A549 (cell line): Measurements from ENCODE around the genes SPCS1, ITIH1 and MUSTN1.

DNA sequence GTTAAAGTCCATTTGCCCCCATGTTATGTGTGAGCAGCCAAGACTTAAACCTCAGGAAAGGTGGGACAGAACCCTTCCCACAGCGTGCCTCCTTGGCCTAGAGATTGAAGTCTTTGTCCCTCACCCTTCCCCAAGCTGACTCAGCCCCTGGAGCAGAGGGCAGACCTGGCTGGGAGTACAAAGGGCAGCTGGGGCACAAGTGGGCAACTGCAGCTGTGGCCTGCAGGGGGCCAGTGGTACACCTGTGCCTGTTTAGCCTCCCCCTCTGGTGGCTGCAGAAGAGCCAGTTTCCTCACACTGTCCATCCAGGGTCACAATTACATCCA, 963 bp upstream of the ACY1 start:
- PRO-cap = no peak
CAGE:
- cytosol, long polyA plus RNA = no peak
- long polyA plus RNA = no peak
- nucleus, long polyA plus RNA = no peak

GRCh38 chr3:52053519-52053814, 2.9 kb downstream of the DUSP7 start:
- PRO-cap = no peak
CAGE:
- cytosol, long polyA plus RNA = no peak
- long polyA plus RNA = no peak
- nucleus, long polyA plus RNA = no peak

DNA sequence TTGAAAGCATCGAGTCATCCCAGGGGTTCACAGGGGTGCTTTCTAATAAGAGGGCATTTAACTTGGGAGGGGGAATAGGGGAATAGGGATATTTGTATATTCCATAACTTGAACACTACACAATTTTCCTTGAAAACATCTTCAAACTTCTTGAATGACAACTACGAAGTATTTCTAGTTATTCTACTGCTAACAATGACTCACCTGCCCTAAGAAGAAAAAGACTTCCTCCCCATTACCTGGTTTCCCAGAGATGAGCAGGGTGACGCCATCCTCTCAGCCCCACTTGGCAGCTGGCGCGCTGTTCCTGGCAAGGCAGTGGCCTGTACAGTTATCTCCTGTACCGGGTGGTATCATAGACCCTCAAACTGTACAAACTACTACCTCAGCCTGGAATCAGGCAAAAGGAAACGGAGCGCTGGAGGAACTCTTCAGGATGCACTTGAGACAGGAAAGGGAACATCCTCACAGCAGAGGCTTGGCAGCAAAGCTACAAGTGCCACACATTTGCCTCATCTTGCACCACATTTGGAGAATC, 10.4 kb downstream of the WDR82 start:
- PRO-cap = no peak
CAGE:
- cytosol, long polyA plus RNA = no peak
- long polyA plus RNA = no peak
- nucleus, long polyA plus RNA = no peak

DNA sequence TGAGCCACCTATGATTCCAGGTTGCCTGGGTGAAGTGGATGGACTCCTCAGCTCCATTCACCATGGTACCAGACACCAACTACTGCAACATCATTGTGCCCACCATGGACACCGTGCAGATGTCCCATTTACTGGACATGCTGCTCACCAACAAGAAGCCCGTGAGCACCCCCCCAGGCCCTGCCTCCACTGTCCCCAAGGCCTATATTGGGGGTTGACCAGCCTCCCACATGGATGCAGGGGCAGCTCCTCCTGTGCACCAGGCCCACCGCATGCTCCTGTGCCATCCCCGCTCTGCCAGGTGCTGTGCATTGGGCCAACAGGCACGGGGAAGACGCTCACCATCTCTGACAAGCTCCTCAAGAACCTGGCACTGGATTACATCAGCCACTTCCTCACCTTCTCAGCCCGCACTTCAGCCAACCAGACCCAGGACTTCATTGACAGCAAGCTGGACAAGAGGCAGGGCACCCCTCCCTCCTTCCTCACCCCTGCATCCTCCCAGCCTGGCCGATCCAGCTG, 37.8 kb downstream of the BAP1 start:
- PRO-cap = no peak
CAGE:
- cytosol, long polyA plus RNA = no peak
- long polyA plus RNA = no peak
- nucleus, long polyA plus RNA = no peak

GRCh38 chr3:52372905-52373475, 36.8 kb downstream of the BAP1 start:
- PRO-cap = no peak
CAGE:
- cytosol, long polyA plus RNA = no peak
- long polyA plus RNA = no peak
- nucleus, long polyA plus RNA = no peak

- PRO-cap = no peak
CAGE:
- cytosol, long polyA plus RNA = no peak
- long polyA plus RNA = no peak
- nucleus, long polyA plus RNA = no peak
These were observed 10.3 kb downstream of the BAP1 start for GRCh38 chr3:52399419-52399988.

DNA sequence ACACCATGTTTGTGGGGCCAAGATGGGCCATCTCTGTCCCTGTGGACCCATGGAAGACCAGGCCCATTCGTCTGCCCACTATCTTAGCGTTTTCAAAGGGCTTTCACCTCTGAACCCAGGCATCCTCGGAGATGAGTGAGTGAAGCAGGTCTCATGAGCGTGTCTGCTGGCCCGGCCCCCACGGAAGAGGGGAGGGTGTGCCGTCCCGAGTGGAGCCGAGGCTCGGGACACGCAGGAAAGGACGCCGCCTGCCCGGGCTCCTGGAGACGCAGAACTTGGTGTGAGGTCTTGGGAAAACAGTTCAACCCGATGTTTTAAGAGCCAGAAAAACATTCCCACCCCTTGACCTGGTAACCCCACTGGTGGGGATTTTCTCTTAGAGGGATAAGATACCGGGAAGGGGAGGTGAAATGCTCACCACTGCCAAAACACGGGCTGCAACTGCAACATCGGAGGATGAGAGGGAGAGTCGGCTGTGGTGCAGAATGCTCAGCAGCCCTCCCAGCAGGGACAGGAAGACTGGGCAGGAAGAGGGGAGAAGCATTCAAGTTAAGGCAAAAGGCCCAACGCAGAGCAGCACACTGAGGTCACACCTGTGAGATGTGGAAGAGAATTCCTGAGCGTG, 14.3 kb upstream of the STAB1 start:
- PRO-cap = no peak
CAGE:
- cytosol, long polyA plus RNA = no peak
- long polyA plus RNA = no peak
- nucleus, long polyA plus RNA = no peak

GRCh38 chr3:52697201-52698381, 8.0 kb downstream of the GLT8D1 start:
- PRO-cap = no peak
CAGE:
- cytosol, long polyA plus RNA = no peak
- long polyA plus RNA = no peak
- nucleus, long polyA plus RNA = no peak

DNA sequence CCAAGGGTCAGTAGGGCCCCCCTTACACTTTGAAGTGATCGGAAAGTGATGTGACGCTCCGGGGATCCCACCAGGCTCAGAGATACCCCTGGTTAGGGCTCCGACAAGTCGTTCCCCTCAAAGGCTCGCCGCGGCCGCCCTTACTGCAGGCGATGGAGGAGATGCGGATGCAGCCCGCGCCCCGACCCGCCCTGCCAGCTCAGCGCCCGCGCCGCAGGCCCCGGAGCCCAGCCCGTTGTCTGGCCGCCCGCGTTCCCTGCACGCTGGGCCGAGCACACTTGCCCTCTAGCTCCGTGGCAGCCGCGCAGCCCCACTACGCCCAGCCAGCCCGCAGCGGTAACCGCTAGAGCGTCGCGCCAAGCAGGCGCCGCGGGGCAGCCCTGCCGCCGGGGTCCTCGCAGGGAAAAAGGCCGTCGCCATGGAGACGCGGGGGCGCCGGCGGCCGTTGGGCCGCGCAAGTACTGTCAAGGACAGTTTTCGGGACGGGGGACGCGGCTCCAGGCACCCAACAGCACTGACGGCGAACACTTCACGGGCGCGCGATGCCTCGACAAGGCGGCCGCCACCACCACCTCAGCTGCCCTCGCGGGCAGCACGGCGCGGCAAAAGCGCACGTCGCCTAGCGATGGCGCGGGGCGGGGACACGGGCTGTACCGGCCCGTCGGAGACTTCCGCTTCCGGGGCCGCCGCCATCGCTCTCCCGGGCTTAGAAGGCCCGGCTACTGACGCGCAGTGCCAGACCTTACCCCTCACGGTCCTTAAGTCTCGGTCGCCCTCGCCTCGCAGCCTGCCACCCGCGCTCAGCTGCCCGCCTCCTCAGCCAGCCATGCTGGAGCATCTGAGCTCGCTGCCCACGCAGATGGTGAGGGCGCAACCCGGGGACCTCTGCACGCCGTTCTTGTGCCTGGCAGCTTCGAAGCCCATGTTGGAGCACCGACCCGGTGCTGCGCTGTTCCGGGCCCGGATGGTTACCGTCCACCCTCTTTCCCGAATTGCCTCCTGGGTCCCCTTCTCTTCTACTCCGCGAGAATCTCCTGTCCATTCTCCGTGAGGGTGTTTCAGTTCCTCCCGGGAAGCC, at the start of gene SPCS1:
TSS of gene SPCS1 (plus strand) at position 686 of the 1,078 bp plus-strand sequence.
- PRO-cap = bidirectional peak, plus-strand start at position 698 of the sequence, minus-strand start at position 287 of the sequence
CAGE:
- cytosol, long polyA plus RNA = start-site peak on the plus strand centred at position 709 of the sequence, 59 bp wide, 754 and 155 reads in 2 replicates
- long polyA plus RNA = start-site peak on the plus strand centred at position 696 of the sequence, 15 bp wide, 155 and 84 reads in 2 replicates
- nucleus, long polyA plus RNA = start-site peak on the plus strand centred at position 709 of the sequence, 59 bp wide, 335 and 95 reads in 2 replicates

DNA sequence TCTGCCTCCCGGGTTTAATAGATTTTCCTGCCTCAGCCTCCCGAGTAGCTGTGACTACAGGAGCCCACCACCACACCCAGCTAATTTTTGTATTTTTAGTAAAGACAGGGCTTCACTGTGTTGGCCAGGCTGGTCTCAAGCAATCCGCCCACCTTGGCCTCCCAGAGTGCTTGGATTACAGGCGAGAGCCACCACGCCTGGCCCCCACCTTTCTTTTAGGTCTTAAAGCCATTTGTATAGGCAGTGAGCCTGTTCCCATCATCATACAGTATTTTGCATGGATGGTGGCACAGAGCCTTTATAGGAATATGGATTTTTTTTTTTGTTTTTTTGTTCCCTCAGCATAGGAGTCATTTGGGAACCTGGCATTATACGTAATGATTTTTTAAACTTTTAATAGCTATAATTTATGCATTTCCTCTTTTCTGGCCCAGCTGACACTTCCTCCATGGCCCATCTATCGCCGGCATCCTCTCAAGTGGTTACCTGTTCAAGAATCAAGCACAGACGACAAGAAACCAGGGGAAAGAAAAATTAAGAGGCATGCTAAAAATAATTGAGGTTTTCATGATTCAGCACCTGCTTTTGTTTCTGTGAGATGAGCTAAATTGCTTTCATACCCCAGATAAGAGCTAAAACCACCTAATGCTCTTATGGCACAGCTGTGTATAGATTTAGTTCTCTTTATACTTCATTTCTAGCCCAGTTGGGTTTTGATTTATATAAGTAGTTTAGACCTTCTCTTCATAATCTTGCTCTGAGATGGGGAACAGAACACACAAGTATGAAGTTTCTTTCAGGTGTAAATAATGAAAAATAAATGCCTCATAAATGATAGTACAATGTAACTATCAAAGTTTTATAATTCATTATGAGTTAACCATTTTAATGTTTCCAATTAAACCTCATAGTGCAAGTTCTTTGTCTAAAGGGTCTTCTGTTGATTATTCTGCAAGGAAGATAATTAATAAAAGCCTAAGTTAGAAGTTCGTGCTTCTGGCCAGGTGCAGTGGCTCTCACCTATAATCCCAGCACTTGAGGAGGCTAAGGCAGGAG, 1.7 kb downstream of the SPCS1 start:
- PRO-cap = no peak
CAGE:
- cytosol, long polyA plus RNA = no peak
- long polyA plus RNA = no peak
- nucleus, long polyA plus RNA = no peak

DNA sequence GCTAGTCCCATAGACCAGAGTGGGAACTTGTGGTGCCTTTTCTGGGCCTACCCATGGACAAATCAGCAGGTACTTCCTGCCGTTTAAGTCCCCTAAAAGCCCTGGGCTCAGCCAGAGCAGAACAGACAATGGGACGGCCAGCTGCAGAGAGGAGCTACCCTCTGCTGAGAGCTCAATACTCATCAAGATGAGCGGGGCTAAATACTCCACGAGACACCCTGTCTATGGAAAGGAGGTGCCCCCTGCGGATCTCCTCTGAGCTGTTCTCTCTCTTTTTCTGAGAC, 9.2 kb downstream of the SPCS1 start:
- PRO-cap = no peak
CAGE:
- cytosol, long polyA plus RNA = no peak
- long polyA plus RNA = no peak
- nucleus, long polyA plus RNA = no peak

GRCh38 chr3:52777140-52777742, at the start of gene ITIH1:
Gene ITIH1, plus strand, starts transcription at chr3:52777599.
- PRO-cap = no peak
CAGE:
- cytosol, long polyA plus RNA = no peak
- long polyA plus RNA = no peak
- nucleus, long polyA plus RNA = no peak

- PRO-cap = no peak
CAGE:
- cytosol, long polyA plus RNA = no peak
- long polyA plus RNA = no peak
- nucleus, long polyA plus RNA = no peak
These were observed at the start of gene MUSTN1 for GRCh38 chr3:52834644-52835382. Gene MUSTN1, minus strand, starts transcription at chr3:52835019.

DNA sequence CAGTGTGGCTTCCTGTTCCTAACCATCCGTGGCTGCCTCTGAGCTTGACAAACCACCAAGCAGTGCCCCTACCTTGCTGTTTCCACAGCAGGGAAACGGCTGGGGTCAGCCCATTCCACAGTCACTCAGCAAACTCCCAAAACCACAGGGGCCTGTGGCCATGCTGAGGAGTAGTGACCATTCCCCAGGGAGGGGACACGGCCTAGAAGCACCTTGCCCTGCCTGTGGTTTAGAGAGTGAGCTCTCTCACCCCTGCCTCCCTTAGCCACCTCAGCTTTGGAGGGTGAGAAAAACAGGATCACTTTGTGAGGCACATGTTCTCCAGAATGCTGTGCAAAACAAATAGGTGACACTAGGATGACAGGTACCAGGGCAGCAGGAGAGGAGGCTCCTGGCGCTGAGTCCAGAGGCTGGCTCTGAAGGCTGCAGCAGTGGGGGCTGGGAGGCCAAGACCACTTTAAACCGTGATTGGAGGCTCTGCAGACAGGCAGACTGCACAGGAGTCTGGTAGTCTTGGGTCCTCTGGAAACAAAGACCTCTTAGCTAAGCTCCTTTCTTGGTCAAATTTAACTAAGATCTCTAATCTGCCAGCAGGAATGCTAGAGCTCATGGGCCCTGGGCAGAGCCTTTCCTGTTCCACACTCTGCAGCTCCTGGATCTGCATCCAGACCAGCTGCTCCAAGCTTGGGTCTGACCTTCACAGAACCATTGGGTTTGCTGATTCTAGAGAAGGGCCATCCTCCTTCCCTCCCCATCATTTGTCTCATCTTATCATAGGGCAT, 4.3 kb upstream of the MUSTN1 start:
- PRO-cap = no peak
CAGE:
- cytosol, long polyA plus RNA = no peak
- long polyA plus RNA = no peak
- nucleus, long polyA plus RNA = no peak

GRCh38 chr3:53130864-53131561, 778 bp upstream of the RFT1 start:
- PRO-cap = no peak
CAGE:
- cytosol, long polyA plus RNA = no peak
- long polyA plus RNA = no peak
- nucleus, long polyA plus RNA = no peak

GRCh38 chr3:53150186-53150796, 10.7 kb upstream of the PRKCD start:
- PRO-cap = no peak
CAGE:
- cytosol, long polyA plus RNA = no peak
- long polyA plus RNA = no peak
- nucleus, long polyA plus RNA = no peak

DNA sequence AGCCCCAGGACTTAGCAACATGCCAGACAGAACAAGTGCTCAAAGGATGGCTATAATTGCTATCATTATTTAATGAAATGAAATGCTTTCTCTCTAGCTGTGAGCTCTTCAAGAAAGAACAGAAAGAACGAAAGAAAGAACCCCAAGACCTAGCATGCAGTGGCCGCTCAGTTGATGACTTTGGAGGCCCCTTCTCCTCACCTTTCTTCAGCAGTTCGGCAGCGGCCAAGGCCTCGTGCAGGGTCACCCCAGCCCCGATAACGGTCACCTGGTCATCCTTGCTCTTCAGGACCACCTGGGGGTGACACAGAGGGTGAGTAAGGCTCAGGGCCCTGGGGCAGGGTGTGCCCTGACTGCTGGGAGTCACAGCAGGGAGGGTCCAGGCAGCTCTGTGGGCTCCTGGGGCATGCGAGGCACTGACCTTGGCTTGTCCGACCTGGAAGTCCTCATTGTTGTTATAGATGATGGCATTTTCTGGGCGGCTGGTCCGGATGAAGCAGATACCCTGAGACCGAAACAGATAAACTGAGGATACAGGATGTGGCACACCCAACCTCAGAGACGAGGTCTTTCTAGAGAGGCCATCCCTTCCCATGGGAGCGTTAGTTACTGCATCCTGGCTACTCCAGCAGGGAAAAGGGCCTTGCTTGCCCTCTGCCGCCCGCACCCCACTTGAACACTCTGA, 27.8 kb downstream of the TKT start:
- PRO-cap = no peak
CAGE:
- cytosol, long polyA plus RNA = no peak
- long polyA plus RNA = no peak
- nucleus, long polyA plus RNA = no peak

DNA sequence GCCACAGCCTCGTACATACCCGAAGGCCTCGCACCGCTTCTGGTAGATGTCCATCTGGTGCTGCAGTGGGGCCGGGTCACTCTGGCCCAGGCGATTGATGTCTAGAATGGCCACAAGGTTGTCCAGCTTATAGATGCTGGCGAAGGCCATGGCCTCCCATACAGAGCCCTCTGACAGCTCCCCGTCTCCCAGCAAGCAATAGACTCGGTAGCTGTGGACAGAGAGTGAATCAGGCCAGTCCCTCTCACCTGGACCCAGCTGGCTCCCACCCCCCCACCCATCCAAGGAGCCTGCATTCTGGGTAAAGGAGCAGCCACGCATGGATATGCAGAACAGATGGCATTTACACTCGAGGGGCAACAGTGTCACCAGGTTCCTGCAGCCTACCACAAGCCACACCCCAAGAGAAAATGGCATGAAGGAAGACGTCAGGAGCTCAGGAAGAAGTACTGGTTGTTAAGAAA, 20.8 kb downstream of the TKT start:
- PRO-cap = no peak
CAGE:
- cytosol, long polyA plus RNA = no peak
- long polyA plus RNA = no peak
- nucleus, long polyA plus RNA = no peak

GRCh38 chr3:53269782-53270788, 14.3 kb upstream of the TKT start:
- PRO-cap = no peak
CAGE:
- cytosol, long polyA plus RNA = no peak
- long polyA plus RNA = no peak
- nucleus, long polyA plus RNA = no peak

DNA sequence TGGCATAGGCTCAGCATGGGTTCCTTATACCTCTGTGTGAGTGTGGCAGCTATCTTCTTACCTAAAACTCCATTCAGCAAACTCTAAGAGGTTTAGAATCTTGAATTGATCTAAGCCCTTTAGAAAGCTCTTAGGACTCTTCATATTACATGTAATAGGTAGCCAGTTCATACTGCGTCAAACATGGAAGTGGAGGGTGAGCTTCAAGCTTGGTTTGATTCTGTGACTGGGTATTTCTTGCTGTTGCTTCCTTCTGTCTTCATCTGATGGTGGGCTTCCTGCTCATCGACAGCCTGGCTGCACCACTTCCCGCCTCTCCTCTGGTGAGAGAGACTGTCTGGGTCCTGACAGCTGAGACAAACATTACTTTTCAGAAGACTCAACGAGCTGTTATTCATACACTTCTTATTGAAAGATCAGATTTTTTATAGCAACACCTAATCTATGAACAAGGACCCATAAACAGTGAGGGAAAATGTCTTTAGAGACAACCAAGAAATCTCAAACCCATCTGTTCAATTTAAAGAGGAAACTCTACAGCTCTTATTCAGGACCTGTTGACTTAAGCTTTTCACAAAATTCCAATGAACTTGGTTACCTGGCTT, 19.4 kb upstream of the TKT start:
- PRO-cap = no peak
CAGE:
- cytosol, long polyA plus RNA = no peak
- long polyA plus RNA = no peak
- nucleus, long polyA plus RNA = no peak